Hair follicular keratinocyte (primary cell): ENCODE measurements around the genes DLX5, ASNS, BHLHA15 and SMURF1.

DNA sequence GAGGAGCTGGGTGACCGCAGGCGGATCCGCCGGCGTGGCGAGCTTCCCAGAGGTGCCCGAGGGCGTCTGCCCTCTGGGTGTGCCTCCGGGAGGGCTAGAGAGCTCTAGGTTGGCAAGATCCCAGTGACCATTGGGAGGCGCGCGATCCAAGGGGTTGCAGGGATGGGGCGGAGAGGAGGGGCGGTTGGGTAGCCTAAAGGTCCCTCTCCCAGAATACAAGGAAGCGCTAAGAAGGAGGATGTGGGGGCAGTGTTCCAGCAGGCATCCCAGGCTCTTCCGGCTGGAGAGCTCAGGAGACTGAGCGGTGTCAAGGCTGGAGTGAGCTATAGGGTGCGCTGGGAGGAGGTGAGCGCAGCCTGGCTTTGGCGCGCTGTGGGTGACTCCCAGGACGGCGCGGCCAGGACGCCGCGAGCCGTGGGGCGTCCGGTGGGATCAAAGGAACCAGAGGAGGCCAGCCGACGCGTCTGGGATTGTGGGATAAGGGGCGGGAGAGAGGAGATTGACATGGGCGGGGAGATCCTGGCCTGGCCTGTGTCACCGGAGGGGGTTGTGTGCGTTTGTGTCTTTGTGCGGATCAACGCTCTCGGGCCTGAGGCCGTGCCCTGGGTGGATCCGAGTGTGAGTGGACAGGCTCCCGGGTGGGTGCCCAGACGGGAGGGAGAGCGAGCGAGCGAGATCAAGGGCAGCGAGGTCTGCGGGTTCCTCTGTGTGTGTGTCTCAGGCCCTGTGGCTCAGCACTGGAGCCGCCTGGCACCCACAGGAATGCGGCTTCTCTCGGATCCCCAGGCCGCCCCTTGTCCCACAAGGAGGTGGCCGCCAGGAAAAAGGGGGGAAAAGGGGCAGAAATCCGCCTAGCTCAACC, 7.8 kb downstream of the DLX5 start:
- RAMPAGE, long total RNA = no peak

GRCh38 chr7:97024234-97025381, at the start of gene DLX5:
Gene DLX5, minus strand, starts transcription at chr7:97024831.
- RAMPAGE, long total RNA = no peak

GRCh38 chr7:97027521-97027893, 2.9 kb upstream of the DLX5 start:
- RAMPAGE, long total RNA = no peak

- RAMPAGE, long total RNA = no peak
These were observed 9.0 kb downstream of the SDHAF3 start for GRCh38 chr7:97126457-97126962.

- RAMPAGE, long total RNA = no peak
These were observed at the start of gene ASNS for GRCh38 chr7:97871578-97872686. Gene ASNS, minus strand, starts transcription at chr7:97872408.

- RAMPAGE, long total RNA = no peak
These were observed 293 bp upstream of the LMTK2 start for GRCh38 chr7:98106527-98106611.

DNA sequence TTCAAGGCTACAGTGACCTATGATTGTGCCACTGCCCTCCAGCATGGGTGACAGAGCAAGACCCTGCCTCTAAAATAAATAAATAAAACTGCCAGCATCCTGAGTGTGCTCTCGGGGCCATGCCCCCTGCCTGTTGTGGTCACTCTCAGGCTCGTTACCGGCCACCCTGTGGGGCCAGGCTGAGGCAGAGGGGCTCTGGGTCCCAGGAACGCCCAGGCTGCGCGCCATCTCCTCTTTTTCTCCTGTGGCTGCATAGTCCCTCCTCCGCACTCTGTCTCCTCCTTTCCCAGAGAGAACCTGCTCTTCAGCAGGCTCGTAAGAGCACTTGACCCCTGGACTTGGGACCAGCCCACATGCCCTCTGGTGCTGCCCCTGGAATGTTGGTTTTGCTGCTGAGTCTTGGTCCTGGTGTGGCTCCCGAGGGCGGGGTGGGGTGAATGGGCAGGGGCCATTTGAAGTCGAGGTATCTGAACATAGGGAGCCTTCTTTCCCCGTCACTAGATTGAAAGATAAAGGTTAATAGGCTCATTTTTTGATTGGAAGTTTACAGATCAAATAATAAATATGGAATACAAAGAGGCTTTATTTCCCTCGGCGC, 6.6 kb upstream of the BHLHA15 start:
- RAMPAGE, long total RNA = no peak

DNA sequence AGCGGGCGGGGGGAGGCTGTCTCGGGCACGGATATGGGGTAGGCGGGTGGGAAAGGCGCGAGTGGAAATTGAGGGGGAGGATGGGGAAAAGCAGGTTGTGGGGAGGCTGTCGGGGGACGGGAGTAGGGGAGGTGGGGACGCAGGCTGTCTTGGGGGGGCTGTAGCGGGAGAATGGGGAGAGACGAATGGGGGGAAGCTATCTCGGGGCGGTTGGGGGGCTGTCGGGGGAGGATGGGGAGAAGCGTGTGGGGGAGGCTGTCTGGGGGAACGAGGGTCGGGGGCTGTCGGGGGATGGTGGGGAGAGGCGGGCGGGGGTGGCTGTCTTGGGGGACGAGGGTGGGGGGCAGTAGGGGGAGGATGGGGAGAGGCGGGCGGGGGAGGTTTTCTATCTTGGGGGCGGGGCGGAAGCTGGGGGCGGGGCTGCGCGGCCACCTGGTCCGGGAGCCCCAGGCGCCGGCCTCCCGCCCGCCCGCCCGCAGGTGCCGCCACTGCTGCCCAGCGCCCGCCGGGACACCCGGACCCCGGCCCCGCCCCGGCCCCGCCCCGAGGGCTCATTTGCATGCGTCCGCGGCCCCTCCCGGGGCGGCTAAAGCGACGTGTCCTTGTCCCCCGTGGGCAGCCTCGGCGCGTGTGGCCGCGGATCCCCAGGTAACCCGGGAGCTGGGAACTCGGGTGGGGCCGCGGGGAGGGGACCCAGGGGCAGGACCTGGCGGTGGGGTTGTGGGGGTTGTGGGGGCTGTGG, at the start of gene BHLHA15:
Gene BHLHA15, plus strand, starts transcription at position 589 of the 742 bp plus-strand sequence.
- RAMPAGE, long total RNA = no peak

- RAMPAGE, long total RNA = no peak
These were observed 3.7 kb downstream of the BHLHA15 start for GRCh38 chr7:98214859-98215360.

- RAMPAGE, long total RNA = no peak
These were observed 11.2 kb downstream of the TECPR1 start for GRCh38 chr7:98240770-98241323.

DNA sequence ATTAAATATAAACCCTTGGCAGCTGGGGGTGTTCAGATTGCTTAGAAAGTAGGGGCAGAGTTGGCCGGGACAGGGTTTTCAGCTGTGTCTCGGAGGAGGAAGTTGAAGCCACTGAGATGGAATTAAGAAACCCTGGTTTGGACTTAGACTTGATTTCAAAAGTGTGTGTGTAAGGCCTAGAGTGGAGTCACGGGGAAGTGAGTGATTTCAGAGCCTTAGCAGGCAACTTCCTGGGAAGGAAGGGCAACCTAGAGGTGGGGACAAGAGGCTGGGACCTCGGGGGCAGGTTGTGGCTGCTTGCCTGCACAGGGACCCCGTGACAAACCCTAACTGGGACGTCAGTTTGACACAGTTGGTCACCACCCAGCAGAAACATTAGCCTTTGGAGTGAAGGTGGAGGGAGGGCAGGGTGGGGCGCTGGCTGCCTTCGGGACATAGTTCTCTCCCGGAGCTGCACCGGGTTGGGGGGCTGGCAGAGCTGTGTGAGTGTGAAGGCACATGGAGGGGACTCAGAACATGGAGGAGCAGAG, 1.7 kb downstream of the BRI3 start:
- RAMPAGE, long total RNA = no peak

GRCh38 chr7:98401245-98401506, 286 bp upstream of the BAIAP2L1 start:
- RAMPAGE, long total RNA = no peak

DNA sequence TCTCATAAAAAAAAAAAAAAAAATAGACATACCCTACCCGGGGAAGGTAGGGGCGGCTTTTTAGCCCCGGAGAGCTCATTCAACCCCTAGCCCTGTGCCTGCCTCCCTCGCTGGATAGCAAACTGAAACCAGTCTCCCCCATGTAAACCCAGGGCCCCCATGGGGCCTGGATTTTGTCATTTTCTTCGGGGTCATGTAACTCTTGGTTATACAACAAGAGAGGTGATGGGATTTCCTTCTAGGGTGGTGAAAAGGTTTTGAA, 18.8 kb upstream of the BAIAP2L1 start:
- RAMPAGE, long total RNA = no peak

DNA sequence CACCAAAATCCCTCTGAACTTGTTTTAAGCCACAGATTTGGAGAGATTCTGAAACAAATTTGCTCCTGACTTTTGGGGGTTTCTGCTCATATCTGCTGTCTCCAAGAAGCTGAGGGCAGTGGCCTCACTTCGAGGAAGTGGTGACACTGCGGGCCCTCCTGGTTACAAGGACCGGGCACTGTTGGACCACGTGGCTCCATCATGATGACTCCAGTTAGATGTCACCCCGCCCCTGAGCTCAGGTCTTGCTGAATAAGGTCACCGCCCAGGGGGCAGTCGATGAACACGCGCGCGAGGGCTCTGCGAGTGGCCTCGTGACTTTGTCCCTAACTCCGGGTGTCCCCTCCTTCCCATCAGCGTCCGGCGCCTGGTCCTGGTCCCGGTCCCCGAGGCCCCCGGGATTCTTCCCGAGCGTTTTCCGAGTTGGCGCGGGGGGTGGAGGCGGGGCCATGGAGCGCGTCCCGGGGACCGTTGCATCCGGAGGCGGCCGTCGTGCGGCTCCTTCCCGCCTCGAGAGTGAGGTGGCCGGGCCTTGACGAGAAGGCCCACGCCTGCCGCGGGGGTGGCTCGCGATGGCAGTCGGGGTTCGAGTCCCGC, 755 bp upstream of the NPTX2 start:
- RAMPAGE, long total RNA = no peak

- RAMPAGE, long total RNA = no peak
These were observed 132.7 kb downstream of the SMURF1 start for GRCh38 chr7:99011019-99011753.

GRCh38 chr7:99040218-99041118, 103.4 kb downstream of the SMURF1 start:
- RAMPAGE, long total RNA = no peak

- RAMPAGE, long total RNA = no peak
These were observed 51.6 kb downstream of the SMURF1 start for GRCh38 chr7:99092232-99092780.

GRCh38 chr7:99127532-99128113, 16.3 kb downstream of the SMURF1 start:
- RAMPAGE, long total RNA = no peak

DNA sequence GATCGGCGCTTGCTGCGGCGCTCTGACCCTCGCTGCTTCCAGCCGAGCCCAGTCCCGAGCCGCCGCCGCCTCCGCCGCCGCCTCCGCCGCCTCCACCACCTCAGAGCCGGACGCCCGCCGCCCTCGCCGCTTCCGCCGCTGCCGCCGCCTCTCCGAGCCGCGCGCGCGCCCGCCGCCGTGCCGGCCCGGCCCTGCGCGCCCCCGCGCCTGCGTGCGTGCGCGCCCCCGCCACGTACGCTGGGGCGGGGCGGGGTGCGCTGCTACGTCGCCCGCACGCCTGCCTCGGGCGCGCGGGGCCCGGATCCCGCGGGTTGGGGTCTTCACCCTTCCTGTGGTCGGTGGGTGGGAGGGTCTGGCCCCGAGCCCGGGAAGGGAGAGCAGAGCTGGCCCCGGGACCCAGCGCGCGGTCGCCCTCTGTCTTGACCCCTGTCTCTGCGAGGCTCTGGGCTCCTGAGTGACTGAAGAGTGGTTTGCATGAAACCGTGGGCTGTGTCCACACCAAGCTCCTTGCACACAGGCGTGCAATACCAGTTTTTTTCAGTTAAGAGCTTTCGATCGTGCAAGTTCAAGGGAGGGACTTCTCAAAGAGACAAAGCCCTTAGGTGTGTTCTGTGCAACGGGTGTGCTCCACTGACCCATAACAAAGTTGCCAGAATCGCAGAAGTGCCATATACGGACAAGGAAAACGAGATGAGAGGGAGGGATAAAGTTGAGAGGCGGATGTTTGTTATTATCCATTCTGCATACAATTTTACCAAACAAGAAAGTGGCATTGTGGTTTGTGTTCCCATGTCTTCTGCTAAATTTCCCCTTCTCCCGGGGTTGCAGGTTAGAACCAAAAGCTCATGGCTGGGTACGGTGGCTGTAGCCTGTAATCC, at the start of gene SMURF1:
Gene SMURF1, minus strand, starts transcription at position 151 of the 878 bp plus-strand sequence.
- RAMPAGE, long total RNA = no peak

DNA sequence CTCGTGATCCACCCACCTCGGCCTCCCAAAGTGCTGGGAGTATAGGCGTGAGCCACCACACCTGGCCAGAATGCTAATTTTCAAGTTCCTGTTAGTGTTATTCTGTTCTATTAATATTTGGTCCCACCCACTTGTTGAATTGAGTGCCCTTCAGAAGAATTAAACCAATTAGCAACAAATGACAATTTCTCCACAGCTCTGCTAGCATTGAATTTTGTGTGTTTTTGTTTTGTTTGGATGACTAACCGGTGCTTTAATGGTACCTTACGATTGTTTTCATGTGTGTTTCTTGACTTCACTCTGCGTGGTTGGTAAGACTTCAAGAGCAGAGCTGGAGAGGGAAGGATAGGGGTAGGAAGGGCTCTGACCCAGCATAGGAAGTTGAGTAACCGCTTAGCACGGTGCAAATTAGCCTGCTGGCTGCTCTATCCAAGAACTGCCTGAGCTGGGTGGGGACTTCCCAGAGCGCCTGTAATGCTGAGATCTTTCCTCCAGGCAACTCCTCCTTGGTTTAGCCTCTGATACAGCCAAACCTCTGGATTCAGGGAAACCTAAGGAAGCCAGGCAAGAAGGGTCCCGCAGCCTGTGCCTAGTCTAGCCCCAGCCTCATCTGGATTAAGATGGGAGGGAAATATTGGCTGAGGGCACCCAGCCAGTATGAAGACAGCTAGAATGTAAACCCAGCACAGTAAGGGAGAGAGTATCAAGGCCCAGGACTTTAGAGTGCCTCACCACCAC, 4.6 kb downstream of the ARPC1B start:
- RAMPAGE, long total RNA = no peak